Metastatic Breast Carcinoma in the Ovary (tissue), 3 donors: ENCODE results near the gene GTPBP10.

DNA sequence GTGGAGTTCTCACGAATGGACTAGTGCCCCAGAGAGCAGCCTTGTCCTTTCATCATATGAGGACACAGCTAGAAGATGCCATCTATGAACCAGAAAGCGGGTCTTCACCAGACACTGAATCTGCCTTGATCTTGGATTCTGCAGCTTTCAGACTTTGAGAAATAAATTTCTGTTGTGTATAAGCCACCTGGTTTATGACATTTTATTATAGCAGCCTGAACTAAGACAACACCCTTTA, 9.3 kb upstream of the SRI start:
- PRO-cap, 3 experiments: no peak in any of the 3 experiments

- PRO-cap, 3 experiments: peak in 1 of 3 experiments; most common plus-strand start chr7:90156576 (in 1); most common minus-strand start chr7:90156465 (in 1)
Measured at GRCh38 chr7:90155990-90156826, 1.9 kb downstream of the STEAP1 start.

GRCh38 chr7:90210404-90210833, 1.1 kb upstream of the STEAP2 start:
- PRO-cap, 3 experiments: peak in 1 of 3 experiments; most common plus-strand start chr7:90210521 (in 1); most common minus-strand start chr7:90210554 (in 1)

DNA sequence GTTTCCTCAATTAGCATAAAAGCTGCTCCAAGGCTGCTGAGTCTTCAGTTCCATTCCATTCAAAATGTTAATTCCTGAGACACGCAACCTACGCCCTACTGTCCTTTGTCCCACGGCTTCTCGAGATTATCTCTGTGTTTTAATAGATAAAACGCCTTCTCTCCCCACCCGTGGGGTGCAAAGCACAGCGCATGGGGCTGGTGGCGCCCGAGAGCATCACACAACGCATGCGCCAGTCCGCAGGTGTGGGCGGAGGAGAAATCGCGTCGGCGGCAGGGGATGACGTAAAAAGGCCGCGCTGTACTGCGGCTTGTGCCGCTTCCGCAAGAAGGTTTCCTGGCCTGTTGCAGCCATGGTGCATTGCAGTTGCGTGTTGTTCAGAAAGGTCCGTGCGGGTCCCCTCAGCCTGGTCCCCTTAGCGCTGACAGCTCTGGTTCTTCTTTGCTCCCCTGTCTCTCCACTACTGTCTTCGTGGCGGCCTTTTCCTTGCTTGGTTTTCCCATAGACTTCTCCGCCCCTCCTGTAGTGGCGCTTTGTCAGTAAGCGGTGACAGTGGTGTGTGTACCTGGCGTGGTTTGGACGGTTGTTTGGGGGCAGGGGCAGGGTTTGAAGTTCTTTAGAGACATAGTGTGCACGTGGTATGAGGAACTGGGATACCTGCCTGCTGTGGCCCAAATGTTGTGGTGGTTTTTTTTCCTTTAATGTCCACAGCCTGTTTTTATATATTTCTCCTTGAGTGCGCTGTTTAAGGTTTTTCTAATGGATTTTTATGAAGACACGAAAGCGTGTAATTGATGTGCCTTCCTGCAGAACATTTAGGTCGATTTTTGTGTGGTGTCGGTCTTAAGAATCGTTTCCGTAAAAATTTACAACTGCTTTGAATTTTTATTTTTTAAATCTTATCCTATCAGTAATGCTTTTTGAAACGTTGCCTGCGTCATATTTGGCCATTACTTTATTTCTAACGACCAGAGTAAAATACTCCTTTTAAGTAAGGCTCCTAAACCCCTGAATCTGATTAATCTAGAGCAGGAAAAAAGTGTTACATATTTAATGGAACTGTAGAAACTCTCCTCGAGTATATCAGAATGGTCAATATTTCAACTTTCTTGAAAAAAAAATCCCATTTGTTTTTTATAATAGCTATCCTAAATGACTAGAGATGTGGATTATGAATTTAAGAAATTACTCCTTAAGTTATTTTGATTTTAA, at the start of gene GTPBP10:
GTPBP10 (plus strand) TSS at position 327 of the 1,212 bp plus-strand sequence.
- PRO-cap, 3 experiments: peak in 3 of 3 experiments; most common plus-strand start position 303 of the sequence (in 2); most common minus-strand start position 589 of the sequence (in 3)

DNA sequence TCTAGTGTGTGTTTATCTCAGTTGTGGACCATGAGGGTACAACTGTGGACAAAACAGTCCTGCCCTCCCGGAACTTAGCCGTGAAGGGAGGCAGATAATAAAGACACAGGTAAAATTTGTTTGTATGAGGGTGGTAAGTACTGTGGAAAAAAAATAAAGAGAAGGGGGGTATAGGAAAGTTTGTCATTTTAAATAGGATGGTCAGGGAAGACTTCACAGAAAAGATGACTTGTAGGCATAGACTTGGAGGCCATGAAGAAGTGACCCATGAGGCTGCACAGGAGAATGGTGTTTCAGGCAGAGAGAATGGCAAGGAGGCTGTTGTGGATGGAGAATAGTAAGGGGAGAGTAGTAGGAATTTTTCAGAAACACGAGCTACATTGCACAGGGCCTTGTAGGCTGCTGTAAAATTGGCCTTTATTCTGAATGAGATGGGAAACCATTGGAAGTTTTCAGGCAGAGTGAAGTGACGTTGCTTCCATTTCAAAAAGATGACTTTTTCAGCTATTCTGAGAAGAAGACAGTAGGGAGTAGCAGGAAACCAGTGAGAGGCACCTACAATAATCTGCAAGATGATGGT, 95.1 kb downstream of the CDK14 start:
- PRO-cap, 3 experiments: no peak in any of the 3 experiments

GRCh38 chr7:90763087-90763553, 167.0 kb downstream of the CDK14 start:
- PRO-cap, 3 experiments: no peak in any of the 3 experiments

DNA sequence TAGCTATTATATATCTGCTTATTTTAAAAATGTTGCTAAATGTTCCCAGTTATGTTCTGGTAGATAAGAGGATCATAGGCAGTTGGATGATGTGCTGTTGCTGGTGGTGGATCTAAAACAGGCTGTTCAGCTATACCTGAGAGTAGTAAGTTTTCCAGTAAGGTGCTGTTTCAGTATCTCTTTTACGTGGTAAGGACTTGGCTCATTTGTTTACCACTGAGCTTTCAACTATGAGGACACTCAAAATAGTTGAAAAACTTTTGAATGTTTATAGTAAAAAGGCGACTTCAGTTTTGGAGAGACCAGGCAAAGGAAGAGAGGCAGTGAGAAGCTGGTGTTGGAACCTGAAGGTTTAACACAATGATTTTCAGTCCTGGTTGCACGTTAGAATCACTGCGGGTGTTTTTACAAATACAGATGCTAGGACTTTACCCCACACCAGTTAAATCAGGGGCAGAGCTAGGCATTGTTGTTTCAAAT, 181.0 kb downstream of the CDK14 start:
- PRO-cap, 3 experiments: no peak in any of the 3 experiments

DNA sequence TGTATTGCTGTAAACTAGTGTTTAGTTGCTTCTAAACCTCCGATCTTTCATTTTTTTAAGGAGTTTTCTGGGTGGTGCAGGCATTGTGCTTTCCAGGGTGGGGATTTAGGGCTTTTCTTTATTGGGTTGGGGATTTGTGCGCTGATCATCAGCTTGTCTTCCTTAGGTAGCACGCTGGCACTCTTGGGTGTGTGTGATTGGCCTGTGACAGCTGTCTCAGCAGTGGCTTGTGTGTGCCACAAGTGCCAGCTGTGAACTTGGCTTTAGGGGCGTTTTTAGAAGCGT, 700 bp downstream of the AKAP9 start:
- PRO-cap, 3 experiments: no peak in any of the 3 experiments

DNA sequence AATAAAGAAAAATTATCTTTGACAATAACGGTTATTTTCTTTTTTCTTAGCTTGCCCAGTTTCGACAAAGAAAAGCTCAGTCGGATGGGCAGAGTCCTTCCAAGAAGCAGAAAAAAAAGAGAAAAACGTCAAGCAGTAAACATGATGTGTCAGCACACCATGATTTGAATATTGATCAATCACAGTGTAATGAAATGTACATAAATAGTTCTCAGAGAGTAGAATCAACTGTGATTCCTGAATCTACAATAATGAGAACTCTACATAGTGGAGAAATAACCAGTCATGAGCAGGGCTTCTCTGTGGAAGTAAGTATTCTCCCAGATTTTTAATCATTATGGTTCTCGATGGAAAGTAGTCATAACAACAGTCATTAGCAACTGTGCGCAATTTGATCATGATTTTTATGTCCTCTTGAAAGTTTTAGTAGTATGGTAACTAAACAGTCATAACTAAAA, 33.0 kb downstream of the AKAP9 start:
- PRO-cap, 3 experiments: no peak in any of the 3 experiments

- PRO-cap, 3 experiments: no peak in any of the 3 experiments
Measured at GRCh38 chr7:92043492-92044221, 90.6 kb downstream of the CYP51A1 start.

DNA sequence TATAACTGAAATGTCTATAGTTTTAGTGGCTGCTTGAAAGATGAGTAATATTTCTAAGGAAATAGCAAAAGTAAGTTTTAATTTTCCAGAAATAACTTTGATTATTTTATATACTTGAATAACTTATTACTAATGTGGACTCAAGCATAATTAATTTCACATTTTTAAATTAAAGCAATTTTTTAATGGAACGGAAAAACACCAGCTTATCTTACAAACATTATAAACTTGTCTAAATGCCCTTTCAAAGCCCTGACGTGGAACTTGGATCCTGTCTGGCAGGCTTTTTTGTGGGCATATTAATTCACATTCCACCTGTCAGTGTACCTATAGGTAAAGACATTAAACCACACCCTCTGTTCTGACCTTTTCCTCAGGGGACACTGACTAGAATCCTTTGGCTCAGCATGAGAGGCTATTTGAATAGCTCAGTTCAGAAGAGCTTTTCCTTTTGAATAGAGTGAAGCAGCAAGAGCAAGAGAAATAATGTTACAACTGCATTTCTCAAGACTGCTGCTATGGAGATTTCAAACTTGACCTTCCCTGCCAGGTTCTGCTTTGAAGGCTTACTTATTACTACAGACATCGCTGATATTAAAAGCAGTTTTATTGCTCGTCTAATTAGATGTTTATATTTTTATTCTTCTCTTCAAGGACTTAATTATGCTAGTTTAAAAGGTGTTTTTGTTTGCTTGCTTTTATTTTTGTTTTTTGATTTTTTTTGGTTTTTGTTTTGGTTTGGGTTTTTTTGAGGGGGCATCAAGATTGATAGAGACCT, 76.9 kb downstream of the CYP51A1 start:
- PRO-cap, 3 experiments: peak in 2 of 3 experiments; most common plus-strand start position 447 of the sequence (in 1); most common minus-strand start position 259 of the sequence (in 1)

DNA sequence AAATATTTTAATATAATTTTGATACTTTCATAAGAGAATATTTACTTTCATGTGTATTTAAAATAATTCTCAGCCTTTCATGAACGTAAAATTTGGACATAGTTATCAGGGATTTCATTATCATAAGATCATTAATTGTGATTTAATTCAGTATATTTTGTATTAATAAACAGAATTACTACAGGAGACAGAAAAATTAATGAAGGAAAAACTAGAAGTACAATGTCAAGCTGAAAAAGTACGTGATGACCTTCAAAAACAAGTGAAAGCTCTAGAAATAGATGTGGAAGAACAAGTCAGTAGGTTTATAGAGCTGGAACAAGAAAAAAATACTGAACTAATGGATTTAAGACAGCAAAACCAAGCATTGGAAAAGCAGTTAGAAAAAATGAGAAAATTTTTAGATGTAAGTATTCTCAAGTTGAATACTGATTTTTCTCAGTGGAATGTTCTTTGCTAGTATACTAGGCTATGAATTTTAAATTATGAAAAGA, 69.2 kb downstream of the CYP51A1 start:
- PRO-cap, 3 experiments: no peak in any of the 3 experiments

DNA sequence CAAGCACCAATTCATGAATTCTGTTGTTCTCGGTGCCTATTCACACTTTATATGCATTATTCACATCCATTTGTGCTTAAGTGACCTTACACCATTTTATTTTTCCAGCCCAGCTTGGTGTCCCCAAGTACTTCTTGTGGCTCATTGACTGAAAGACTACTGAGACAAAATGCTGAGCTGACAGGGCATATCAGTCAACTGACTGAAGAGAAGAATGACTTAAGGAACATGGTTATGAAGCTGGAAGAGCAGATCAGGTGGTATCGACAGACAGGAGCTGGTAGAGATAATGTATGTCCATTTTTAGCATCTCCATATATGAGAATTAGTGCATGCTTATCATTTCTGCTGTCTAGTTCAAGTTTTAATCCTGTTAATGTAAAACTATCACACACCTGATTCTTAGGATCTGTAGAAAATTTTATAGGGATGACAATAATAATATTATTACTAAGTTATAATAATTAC, 34.7 kb downstream of the CYP51A1 start:
- PRO-cap, 3 experiments: no peak in any of the 3 experiments

DNA sequence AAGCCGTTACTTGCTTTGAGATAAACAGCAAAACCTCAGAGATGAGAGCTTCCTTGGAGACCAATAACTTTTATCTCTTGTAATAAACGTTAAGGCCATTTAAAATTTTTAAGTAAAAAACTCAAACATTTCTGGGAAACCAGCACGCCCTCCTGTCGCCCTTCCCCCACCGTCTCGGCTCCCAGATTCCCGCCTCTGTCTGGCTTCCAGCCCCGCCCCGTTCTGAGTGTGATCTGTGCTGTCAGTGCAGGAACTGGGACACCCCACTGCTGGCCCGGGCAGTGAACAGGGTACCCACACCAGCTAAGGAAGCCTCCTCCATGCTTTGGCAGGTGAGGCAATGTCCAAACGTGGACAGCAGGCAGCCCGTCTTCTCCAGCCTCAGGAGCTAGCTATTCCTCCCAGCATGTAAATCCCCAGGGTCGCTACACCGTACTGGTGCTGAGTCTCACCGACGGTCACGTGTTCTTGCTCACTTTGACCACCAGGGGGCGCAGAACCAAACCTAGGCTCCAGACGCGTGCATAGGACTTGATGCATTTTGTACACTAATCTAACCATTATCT, 22.9 kb upstream of the GATAD1 start:
- PRO-cap, 3 experiments: peak in 2 of 3 experiments; most common plus-strand start position 231 of the sequence (in 1); most common minus-strand start position 235 of the sequence (in 1)

DNA sequence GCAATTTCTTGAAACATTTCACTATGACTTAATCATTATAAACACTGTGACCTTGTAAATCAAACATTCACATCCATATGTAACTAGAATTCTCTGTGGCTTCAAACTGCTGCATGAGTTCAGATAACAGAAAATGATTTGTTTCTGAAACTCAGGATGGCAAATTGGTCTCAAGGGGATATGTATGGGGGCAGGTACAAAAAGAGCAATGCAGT, 3.8 kb downstream of the FAM133B start:
- PRO-cap, 3 experiments: no peak in any of the 3 experiments

GRCh38 chr7:92645341-92646102, 55.3 kb upstream of the FAM133B start:
- PRO-cap, 3 experiments: no peak in any of the 3 experiments

- PRO-cap, 3 experiments: no peak in any of the 3 experiments
Measured at GRCh38 chr7:92800206-92800936, 36.0 kb downstream of the CDK6 start.

- PRO-cap, 3 experiments: peak in 3 of 3 experiments; most common plus-strand start chr7:92833560 (in 2); most common minus-strand start chr7:92833430 (in 1)
Measured at GRCh38 chr7:92833237-92834016, 2.9 kb downstream of the CDK6 start.

DNA sequence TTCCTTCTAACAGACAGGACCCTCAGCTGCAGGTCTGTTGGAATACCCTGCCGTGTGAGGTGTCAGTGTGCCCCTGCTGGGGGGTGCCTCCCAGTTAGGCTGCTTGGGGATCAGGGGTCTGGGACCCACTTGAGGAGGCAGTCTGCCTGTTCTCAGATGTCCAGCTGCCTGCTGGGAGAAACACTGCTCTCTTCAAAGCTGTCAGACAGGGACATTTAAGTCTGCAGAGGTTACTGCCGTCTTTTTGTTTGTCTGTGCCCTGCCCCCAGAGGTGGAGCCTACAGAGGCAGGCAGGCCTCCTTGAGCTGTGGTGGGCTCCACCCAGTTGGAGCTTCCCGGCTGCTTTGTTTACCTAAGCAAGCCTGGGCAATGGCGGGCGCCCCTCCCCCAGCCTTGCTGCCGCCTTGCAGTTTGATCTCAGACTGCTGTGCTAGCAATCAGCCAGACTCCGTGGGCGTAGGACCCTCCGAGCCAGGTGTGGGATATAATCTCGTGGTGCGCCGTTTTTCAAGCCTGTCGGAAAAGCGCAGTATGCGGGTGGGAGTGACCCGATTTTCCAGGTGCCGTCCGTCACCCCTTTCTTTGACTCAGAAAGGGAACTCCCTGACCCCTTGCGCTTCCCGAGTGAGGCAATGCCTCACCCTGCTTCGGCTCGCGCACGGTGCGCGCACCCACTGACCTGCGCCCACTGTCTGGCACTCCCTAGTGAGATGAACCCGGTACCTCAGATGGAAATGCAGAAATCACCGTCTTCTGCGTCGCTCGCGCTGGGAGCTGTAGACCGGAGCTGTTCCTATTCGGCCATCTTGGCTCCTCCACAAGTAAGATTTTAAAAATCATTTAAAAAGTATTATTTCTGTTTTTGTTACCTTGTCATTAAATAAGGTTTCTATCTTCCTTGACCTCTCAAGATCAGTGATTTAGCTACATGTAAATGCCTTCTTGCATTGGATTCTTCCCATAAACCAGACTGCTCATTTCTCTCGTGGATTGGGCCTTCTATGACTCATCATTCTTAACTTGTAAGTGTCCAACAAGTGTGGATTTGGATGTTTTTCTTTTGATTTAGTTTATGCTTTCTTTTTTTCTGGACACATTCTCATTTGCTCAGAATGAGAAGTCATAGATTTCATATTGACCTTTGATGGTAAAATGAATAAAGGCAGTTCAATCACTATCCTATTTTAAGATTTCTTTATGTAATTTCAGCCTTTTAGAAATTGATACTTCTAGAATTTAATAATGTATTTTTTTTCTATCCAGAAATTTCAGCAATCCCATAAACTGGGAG, 16.9 kb upstream of the CALCR start:
- PRO-cap, 3 experiments: no peak in any of the 3 experiments

DNA sequence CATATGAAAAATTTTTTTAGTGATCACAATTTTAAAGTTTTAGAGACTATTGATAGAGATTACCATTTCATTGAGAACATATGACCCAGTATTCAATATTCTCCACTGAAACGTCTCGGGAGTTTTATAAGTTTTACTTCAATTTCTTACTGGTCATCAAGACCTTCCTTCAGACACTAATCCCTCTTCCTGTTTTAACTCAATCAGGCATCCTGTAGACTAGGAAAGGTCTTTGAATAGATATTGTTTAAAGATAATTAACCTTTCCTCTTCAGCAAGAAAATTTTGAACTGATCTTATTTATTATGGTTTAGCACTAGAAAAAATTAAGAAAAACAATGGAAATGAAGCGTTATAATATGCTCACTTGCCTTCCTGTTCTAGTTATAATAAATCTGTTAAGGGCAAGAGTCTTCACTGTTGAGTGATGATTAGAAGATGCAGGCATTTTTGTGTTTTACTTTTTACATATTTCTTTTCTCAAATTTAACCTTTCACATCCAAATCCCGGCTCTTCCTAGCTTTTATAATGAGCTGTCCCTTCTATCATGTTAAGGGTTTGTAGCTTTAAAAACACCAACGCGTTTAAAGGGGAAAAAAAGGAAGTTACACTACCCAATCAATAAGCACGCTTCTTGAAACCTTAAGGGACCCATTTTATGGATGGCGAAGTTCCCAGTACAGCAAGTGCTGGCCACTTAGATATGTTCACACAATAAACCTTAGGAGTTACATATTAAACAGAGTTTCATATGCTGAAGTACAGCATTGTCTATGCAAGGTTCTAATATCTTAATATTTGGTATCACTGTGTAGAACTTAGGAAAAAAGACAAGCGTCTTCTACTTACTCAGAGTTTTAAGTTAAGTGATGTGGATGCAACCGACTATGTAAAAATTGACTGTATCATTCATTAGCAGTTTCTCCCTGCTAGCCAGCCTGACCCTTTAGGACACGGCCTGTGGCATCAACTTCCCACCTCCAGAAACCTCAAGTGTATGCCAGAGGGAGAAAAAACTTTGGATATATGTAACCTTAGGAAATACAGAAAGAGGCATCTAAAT, 1.6 kb downstream of the GNG11 start:
- PRO-cap, 3 experiments: no peak in any of the 3 experiments